ENCODE data around the gene NPL.

GRCh38 chr1:180562483-180563460 is 60.4 kb upstream of the ACBD6 start:
- PRO-cap = no peak

DNA sequence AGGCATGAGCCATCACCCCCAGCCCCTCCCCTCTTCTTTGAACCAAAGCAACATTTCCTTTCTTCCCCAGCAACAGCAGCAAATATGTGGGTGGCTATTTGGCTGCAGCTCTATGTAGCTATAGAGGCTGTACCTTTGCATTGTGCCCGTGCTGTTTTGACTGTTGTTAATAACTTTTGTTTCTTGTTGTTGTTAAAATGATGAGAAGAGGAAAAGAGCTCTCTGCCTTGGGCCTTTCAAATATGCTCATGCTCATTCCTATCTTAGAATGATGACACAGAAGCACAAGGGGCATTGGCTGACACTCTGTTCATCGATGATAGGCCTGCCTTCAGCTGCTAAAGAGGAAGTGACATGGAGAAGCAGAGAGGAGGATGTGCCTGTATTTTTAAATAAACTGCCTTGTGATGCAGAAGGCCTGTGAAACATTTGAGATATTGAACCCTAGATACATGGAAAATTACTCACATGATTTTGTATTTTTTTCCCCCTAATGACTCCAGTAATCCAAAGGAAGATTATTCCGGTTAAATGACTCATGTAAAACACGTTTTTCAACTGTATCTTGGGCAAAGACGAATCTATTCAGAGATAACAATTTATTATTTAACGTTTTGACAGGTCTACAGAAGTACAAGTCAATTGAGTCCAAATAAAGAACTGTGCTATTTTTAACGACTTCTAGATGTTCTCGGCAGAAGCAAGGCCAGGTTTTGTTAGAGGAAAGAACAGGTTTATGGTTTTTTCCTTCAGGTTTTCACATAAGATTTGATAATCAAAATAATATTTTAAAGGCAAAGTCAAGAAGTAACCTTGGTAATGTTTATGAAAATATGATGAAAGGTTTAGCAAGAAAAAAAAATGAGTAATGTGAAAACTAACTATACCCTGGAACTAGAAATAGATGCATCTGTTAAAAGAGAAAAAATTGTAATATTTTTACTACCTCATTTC is 20.4 kb upstream of the XPR1 start:
- PRO-cap = no peak

GRCh38 chr1:180935460-180936034 is 22.9 kb downstream of the KIAA1614 start:
- PRO-cap = no peak

GRCh38 chr1:181021723-181022634 is 691 bp downstream of the STX6 start:
- PRO-cap = bidirectional peak, plus-strand start at chr1:181022130, minus-strand start at chr1:181022030

DNA sequence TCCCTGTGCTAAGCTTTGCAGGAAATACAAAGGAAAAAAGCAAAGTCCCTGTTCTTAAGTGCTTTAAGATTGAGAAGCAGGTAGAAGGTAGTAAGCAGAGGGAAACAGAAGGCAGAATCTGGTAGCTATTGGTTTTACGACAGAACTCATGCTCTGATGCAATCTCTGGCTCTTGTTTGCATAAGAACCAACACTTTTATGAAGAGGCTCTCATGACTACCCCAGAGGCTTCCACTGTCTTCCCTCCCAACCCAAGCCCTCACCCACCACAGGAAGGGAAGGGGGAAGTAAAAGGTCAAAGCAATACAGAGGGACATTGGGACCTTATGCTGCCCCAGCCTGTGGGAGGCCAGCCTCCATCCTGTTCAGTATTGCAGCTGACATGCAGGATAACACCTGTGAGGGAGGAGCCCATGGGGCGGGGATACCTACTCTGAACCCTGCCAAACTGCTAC is 9.2 kb downstream of the MR1 start:
- PRO-cap = no peak

- PRO-cap = no peak
Measured at GRCh38 chr1:181104165-181104364, 15.6 kb downstream of the IER5 start.

DNA sequence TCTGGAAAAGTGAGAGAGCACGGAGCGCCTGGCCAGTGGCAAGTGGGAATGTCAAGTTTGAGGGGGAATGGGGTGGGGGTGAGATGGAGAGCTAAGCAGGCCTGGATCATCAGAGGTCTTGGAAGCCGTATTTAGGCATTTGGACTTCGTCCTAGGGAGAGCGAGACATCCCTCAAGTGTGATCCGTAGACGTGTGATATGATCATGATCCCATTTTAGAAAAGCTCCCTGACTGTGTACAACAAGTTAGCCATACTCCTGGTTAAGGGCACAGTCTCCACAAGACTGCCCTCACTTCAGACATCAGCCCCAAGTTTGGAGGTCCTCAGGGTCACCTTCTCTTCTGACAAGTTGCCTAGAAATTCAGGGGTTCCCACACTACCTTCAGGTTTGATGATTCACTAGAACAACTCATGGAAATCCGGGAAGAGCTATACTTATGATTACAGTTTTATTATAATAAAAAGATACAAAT is 59.4 kb downstream of the IER5 start:
- PRO-cap = no peak

- PRO-cap = no peak
Measured at GRCh38 chr1:181221039-181221404, 132.5 kb downstream of the IER5 start.

DNA sequence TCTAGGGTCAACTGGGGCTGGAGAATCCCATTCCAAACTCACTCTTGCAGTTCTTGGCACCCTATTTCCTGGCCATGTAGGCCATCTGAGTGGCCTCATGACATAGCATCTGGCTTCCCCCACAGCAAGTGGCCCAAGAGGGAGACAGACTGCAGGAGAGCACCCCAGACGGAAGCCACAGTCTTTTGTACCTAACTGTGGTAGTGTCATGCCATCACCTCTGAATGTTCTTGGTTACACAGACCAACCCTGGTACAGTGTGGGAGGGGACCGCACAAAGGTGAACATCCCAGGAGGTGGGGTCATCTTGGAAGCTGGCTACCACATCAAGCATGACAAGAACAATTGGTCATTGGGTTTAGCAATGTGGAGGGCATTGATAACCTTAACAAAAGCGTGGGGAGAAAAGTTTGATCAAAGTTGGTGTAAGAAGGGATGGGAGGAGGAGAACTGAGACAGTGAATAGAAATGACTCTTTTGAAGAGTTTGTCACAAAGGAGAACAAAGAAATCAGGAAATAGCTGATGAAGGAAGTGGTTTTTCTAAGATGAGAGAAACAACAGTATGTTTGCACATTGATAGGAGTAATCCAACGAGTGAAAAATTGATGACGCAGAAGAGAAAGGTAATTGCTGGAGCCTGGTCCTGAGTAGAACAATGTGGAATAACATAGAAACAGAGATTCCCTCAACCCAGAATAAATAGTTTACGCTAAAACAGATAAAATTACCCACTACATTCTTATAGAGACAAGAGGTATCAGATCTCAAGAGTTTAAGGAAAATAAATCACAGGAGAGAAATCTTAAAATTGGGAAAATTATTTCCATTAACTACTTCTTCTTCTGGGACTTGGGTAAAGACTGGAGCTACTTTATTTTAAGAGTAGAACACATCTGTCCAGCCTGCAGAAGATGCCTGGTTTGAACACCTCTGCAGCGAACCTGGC is 87.0 kb upstream of the CACNA1E start:
- PRO-cap = no peak

GRCh38 chr1:182163549-182164199 is 102.2 kb upstream of the ZNF648 start:
- PRO-cap = no peak

GRCh38 chr1:182170582-182171123 is 109.1 kb upstream of the ZNF648 start:
- PRO-cap = no peak

- PRO-cap = no peak
Measured at GRCh38 chr1:182197613-182198024, 136.1 kb upstream of the ZNF648 start.

DNA sequence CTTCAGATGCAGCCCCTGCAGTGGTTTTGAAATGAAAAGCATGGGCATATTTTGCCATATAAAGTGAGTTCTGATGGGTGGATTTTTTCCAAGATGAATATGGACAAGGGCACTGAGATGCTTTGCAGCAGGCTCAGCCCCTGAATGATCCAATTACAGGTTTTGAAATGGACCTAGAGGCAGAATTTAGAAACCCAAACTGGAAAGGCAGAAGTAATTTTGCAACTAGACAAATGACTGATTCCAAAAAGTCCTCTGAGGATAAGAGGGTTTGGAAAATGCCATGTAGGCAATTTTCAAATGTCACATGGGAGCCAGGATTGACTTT is 148.8 kb upstream of the ZNF648 start:
- PRO-cap = no peak

DNA sequence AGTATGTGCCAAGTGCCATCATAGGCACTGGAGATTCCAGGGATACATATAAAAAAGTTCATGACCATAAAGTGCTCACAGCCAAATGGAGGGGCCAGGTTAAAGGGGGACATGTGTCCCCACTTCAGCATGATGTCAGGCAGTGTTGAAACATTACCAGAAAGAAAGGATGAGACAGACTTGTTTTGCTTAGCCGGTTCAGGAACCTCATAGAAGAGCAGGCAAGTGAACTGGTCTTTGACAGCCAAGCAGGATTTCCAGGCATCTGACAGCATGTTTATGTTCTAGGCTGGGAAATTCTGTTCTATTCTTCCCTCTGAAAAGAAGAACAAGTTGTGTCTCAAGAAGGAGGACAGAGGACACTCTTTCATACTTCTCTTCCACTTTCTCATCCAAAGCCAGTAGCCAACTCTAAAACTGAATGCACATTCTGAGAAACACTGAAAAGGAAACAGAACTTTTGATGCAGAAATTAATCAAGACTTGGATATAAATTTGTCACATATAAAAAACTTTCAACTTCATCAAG is 39.7 kb downstream of the GLUL start:
- PRO-cap = no peak

- PRO-cap = no peak
Measured at GRCh38 chr1:182382217-182382742, 9.3 kb downstream of the GLUL start.

GRCh38 chr1:182383136-182384201 is 8.1 kb downstream of the GLUL start:
- PRO-cap = no peak

DNA sequence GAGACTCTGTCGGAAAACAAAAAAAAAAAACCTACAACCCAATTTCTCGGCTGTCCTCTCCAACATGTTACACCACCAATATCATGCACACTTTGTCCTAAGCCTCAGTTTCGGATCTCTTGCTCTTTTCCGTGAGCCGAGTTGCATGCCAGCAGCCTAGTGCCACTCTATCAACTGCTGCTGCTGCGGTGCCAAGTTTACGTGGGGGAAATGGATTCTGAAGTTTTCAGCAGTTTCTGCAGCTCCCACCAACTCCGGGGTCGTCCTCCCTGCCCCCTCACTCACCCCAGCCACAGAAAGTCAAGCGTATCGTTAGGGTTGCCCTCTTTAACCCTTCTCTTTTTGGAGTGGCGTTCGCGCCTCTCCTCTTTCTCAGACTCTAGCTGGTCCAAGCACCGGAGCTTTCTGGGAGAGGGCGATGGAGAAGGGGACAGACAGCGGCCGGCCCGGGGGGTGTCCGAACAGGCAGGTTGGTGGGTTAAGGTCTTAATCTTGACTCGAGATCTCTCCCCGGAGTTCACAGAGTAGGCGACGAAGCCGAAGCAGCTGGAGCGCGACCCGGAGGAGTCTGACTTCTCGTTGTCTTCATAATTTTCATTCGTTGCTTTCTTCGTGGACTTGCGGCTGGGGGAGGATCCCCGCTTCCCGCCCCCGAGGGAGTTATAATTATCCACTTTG is 1.2 kb downstream of the GLUL start:
- PRO-cap = bidirectional peak, plus-strand start at position 411 of the sequence, minus-strand start at position 385 of the sequence

DNA sequence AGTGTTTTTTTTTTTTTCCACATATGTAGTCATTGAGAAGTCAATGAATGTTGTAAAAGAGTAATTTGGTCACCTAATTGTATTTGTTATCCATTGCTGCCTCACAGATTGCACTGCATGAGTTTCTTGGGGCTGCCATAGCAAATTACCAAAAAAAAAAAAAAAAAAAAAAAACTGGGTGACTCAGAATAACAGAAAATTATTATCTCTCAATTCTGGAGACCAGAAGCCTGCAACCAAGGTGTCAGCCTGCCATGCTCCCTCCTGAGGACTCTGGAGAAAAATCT is 37.8 kb upstream of the RGS8 start:
- PRO-cap = no peak

DNA sequence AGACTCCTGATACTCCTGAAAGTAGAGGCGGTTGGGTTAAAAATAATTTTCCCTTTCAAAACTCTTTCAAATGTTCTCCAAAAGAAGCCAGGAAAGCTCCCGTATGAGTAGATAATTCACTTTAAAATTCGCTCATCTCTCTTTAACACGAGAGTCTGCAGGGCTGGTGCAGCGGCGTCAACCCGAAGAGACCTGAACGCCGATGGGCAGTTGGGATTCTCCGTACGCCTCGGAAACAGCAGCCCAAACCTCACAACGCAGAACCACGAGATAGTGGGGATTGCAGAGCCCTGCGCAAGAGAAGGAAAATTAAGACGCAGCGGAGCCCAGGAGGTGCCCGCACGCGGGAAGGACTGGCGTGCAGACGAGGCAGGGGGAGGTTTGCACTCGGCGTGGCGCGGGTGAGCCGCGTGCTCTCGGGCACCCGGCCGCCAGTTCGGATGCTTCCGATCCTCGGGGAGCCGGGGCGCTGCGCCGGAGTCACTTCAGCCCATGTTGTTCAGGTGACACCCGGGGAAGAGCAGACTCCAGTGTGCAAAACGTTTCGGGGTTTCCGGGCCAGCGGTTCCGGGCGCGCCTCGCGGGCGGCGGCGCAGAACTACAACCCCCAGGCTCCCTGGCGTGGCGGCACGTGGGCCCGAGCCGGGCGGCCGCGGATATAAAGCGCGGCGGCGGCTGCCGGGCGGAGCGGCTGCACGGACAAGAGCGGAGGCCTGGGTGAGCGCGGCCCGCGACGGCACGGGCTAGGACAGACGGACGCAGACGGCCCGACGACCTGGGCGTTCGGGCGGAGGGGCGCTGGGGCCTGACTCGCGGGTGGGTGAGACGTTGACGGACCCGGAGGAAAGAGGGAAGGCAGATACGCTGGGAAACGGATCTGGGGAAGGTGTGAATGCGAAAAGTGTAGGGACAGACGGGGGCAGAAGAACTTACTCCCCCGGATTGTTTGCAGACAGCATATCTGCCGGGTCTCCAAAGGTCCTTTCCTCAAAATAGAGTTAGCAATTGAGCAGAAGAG is at the start of gene NPL:
Gene NPL (plus strand): TSS at position 685 of the 1,018 bp plus-strand sequence.
- PRO-cap = bidirectional peak, plus-strand start at position 688 of the sequence, minus-strand start at position 602 of the sequence

GRCh38 chr1:182866139-182866833 is 27.1 kb downstream of the DHX9 start:
- PRO-cap = no peak

Data from Metastatic Lung Carcinoma in the Adrenal Gland (tissue), 1 donor.